Pericardium fibroblast (primary cell): ENCODE results near the genes PTH2 and ADM5.

DNA sequence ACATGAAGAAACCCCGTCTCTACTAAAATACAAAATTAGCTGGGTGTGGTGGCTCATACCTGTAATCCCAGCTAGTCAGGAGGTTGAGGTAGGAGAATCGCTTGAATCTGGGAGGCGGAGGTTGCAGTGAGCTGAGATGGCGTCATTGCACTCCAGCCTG is 2.0 kb downstream of the FTL start:
- RAMPAGE, long total RNA: no peak

- RAMPAGE, long total RNA: no peak
These were observed 2.6 kb downstream of the FTL start for GRCh38 chr19:48967391-48968374.

DNA sequence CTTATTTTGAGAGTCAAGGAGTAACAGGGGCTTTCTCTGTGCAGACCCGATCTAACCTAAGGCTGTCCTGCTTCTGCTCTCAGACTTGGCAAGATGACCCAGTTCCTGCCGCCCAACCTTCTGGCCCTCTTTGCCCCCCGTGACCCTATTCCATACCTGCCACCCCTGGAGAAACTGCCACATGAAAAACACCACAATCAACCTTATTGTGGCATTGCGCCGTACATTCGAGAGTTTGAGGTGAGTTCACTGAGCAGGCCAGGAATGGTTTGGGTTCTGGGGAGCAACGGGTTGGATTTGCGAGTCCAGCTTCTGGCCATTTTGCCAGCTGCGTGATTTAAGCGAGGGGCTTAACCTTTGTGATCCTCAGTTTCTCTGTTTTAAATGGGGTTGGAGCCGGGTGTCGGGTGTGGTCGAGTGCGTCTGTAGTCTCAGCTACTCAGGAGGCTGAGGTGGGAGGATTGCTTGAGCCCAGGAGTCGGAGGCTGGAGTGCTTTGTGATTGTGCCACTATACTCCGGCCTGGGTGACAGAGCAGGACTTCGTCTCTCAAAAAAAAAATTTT is 1.2 kb downstream of the SNRNP70 start:
- RAMPAGE, long total RNA: no peak

DNA sequence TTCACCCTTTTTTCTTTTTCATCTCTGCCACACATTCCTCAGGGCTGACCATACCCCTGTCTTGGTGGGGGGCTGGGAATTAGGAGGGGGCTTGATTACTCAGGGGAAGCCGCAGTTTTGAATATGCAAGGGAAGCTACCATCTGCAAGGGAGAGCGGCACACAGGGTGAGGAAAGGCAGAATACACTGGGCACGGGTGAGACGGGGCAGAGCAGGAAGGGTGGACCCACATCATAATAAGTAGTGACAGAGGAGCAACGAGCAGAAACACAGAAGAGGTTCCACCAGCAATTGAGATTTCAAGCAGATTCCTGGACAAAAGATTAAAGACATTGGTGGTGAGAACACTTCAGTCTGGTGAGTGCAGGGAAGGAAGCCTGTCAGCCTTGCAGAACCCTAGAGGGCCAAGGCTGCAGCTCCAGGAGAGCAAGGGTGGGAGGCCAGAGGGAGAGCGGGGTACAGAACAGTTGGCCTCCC is 5.3 kb upstream of the LIN7B start:
- RAMPAGE, long total RNA: no peak

GRCh38 chr19:49132845-49133320 is 13.5 kb downstream of the PPFIA3 start:
- RAMPAGE, long total RNA: no peak

DNA sequence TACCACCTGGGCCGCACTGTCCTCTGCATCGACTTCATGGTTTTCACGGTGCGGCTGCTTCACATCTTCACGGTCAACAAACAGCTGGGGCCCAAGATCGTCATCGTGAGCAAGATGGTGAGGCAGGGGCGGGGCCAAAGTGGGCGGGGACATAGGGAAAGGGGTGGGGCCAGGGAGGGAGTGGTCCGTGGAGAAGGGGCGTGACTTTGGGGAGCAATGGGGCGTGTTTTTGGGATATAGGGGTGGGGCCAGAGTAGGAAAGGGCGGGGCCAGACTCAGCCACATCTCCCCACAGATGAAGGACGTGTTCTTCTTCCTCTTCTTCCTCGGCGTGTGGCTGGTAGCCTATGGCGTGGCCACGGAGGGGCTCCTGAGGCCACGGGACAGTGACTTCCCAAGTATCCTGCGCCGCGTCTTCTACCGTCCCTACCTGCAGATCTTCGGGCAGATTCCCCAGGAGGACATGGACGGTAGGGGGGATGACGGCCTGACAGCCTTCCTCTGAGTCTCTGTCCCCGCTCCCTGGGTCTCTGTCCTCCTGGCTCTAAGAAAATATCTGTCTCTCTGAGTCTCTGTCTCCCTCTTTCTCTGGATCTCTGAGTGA is 42.8 kb downstream of the TRPM4 start:
- RAMPAGE, long total RNA: no peak

DNA sequence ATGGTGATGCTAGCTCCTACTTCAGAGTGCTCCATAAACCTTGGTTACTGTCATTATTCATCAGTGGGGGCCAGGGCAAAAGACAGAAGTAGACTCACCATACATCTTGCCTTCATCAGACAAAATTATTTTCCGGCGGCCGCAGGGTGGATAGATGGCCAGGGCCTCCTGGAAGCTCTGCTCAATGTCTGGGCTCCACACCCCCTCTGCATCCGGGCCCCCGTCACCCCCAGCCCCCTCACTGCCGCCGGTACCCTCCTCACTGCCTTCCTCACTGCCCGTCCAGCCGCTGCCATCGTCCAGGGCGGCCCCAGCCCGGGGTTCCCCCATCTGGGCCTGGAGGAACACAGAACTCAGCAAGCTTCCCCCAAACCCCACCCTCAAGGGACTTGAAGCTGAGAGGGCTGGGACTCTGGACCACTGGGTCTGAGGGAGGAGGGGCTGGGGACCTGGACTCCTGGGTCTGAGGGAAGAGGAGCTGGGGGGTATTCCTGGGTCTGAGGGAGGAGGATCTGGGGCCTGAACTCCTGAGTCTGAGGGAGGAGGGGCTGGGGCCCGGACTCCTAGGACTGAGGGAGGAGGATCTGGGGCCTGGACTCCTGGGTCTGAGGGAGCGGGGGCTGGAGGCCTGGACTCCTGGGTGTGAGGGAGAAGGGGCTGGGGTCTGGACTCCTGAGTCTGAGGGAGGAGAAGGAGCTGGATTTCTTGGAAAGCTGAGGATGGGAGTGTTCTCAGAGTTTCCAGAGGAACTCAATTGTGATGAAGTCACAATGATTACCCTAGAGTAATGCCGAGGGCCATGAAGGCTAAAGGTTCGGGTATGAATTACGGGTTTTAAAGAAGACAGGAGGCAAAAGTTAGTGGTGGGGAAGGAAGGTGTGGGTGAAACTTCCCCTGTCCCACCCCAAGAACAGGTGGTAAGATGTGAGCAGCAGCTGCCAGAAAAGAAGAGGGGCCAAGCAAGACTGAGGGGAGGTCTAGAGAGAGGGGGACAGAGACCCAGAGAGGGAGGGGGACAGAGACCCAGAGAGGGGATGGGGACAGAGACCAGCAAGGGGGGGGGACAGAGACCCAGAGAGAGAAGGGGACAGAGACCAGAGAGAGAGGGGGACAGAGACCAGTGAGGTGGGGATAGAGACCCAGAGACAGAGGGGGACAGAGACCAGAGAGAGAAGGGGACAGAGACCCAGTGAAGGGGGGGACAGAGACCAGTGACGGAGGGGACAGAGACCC is 2.1 kb downstream of the TEAD2 start:
- RAMPAGE, long total RNA: no peak

- RAMPAGE, long total RNA: no peak
These were observed 13.5 kb downstream of the PTH2 start for GRCh38 chr19:49409649-49410138.

- RAMPAGE, long total RNA: no peak
These were observed at the start of gene PTH2 for GRCh38 chr19:49423422-49423863. TSS of gene PTH2 (minus strand) at chr19:49423441.

DNA sequence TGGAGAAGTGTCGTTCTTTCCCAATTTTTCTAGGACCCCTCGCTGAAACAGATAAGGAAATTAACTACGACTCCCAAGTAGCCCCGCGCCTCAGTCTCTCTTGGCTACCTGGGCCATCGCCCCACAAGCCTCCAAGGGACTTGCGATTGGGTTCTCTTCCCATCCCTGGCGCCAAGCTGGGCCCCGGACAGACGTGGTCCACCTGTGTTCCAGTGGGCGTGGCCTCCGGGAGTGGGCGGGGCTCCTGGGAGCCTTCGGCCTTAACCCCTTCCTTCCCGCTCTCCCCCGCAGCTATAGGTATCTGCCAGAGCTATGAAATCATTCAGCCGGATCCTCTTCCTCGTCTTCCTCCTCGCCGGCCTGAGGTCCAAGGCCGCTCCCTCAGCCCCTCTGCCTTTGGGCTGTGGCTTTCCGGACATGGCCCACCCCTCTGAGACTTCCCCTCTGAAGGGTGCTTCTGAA is 962 bp downstream of the GFY start:
- RAMPAGE, long total RNA: no peak

DNA sequence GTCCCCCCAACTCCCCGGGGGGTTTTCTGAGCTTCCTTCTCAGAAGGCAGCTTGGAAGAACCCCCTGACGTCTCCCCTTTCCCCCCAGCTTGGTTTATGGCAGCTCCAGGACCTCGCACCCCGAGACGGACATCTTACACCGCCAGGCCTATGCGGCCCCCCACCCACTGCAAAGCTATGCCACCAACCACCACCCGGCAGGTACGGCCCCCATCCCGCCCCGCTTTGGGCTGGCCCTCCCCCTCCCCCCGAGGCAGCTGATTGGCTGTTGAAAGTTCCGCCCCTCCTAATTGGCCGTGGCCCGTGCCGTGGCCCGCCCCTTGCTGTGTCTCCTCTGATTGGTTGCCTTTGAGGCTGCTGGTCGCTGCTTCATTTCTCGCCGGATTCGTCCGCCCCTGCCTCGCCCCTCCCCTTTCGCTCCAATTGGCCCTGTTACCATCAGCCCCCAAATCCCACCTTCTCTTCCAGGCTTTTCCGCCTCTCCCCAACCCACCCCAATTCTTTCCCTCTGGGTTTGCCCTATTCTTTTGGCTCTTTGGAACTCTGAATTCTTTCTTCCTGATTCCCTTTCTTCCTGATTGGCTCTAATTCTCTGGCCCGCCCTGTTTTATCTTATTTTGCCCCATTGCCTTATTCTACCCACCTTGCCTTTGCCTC is 2.4 kb downstream of the PRR12 start:
- RAMPAGE, long total RNA: no peak

DNA sequence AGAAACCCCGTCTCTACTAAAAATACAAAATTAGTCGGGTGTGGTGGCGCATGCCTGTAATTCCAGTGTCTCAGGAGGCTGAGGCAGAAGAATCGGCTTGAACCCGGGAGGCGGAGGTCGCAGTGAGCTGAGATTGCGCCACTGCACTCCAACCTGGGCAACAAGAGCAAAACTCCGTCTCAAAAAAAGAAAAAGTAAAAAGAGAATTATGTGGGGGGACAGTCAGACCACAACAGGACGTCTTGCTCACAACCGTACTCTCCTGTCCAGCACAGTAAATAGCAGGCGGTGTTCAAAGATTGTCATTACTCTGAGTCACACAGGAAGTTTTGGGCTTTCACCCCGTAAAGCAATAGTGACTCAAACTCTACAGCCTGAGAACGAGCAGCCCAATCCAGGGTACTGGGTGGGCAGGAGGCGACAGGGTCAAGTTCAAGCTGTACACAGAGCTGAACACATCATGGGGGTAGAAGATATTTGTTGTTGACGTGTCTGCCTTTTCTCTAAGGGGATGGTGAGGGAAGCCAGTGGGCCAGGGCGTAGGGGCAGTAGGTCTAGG is 23.0 kb downstream of the PRR12 start:
- RAMPAGE, long total RNA: no peak

DNA sequence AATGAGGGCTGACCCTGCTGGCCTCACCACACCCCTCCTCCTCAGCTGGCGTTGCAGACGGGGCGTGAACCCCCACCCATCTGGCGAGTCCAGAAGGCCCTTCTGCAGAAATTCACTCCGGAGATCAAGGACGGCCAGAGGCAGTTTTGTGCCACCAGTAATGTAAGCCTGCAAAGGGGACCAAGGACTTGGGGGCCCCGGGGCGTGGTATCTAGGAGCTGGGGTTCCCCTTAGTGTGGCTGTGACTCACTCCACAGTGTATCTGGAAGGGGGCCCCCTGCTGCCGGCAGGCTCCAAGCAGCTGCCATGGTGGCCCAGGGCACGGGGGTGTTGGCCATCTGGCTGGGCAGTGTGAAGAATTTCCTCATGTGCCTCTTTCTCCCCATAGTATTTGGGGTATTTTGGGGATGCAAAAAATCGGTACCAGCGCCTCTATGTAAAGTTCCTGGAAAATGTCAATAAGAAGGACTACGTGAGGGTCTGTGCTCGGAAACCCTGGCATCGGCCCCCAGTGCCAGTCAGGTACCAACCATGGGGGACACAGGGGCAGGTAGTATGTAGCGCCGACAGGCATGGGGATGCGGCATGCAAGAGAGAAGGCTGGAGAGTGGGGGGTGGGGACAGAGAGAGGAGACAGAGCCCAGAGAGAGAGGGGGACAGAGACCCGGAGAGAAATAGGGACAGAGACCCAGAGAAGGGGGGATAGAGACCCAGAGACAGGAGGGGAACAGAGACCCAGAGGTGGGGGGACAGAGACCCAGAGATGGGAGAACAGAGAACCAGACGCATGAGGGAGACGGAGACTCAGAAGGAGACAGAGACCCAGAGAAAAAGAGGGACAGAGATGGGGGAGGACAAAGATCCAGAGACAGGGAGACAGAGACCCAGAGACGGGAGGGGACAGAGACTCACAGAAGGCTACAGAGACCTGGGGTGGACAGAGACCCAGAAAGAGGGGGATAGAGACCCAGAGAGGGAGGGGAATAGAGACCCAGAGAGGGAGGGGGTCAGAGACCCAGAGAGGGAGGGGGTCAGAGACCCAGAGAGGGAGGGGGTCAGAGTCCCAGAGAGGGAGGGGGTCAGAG is 23.8 kb downstream of the PRR12 start:
- RAMPAGE, long total RNA: no peak

GRCh38 chr19:49678271-49678867 is 1.3 kb downstream of the PRMT1 start:
- RAMPAGE, long total RNA: no peak

GRCh38 chr19:49689172-49690390 is at the start of gene ADM5:
TSS of gene ADM5 (plus strand) at chr19:49689594.
- RAMPAGE, long total RNA: no peak

- RAMPAGE, long total RNA: no peak
These were observed 34.5 kb downstream of the TSKS start for GRCh38 chr19:49728578-49729131.

DNA sequence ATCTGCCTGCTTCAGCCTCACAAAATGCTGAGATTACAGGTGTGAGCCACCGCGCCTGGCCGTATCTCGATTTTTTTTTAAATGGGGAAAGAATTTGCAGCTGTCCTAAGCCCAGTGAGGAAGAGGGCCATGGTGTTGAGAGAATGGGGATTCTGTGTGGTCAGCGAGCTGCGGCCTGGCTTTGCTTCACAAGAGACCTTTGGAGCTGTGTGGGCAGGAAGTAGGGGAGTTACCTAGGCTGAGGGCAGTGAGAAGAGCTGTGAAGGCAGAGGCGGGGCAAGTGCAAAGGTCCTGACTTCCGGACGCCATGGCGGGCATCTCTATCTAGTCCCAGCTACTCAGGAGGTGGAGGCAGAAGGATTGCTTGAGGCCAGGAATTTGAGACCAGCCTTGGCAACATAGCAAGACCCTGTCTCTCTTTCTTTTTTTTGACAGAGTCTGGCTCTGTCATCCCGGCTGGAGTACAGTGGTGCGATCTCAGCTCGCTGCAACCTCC is 4.9 kb downstream of the AP2A1 start:
- RAMPAGE, long total RNA: no peak

- RAMPAGE, long total RNA: no peak
These were observed 10.2 kb downstream of the FUZ start for GRCh38 chr19:49802806-49803426.

DNA sequence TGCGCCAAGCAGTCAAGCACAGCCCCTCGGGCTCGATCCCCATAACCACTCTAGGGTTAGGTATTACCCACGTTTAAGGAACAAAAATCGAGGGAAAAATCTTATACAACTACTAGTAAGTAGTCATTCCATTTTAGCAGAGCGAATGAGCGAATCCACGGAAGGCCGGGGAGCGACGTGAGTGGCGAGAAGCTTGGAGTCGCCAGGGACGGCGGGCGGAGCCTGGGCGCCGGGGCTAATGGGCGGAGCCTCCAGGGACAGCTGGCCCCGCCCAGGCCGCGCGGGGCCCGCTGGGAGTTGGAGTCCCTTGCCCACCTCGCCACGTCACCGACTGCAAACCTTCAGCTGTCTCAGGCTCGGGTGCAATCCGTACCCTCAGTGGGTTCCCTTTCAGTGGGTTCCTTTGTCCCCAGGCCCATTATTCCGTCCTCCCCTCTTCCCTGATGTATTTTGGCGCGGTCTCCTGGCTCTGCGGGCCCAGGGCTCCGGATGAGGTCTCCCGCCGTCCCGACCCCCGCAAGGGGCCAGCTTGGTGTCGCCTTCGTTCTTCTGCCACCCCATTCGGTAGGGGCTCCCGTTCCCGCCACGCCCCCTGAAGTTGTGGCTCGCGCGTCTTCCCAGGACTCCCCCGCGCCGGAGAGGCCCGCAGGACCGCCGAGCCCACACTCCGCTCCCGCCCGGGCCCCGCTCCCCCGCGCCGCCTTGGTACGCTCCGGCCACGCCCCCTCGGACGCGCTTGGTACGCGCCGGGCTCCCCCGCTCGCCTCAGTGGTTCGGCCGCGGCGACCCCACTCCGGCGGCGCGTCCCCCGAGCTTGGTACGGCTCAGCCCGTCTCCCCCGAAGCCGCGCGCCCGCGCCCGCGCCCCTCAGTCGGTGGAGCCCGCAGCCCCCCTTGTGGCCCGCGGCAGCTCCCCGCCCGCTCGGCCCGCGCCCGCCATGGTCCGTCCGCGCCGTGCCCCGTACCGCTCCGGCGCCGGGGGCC is 16.7 kb downstream of the PNKP start:
- RAMPAGE, long total RNA: no peak

DNA sequence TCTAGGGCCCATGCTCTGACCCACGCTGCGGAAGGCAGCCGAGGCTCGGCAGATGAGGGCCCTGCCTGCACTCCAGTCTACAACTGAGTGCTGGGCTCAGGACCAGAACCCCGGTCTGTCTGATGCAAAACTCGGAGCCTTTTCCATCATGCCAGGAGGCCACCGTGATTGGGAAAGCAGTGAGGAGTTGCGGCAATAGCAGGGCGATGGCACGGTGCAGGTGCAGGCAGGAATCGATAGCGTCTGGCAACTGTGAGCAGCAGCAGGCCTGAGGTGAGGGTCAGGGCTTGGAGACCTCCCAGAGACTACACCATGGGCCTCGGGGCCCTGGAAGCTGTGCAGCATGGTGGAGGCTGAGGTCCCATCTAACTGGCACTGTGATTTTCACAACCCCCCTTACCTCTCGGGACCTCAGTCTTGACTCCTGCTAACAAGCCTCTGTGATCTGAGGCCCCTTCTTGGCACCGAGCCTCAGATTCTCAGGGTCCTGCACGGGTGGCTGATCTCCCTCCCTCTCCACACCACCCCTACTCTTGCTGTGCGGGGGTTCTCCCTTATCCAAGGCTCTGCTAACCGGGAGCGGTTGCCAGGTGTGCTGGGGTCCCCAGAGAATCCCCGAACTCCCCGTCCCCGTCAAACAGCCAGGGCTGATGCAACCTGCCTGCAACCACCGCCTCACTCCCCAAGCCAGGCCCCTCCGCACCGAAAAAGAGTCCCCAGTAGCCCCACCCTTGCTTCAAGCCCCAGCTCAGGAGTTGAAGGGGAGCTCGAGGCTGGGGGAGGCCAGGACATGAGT is 5.0 kb upstream of the ATF5 start:
- RAMPAGE, long total RNA: no peak